Left cardiac atrium (tissue), 1 donor: Measurements from ENCODE around the genes GXYLT1, ZCRB1, PRICKLE1 and SLC38A1.

GRCh38 chr12:41521709-41522594 is 333.8 kb downstream of the PDZRN4 start:
- PRO-cap: no peak

DNA sequence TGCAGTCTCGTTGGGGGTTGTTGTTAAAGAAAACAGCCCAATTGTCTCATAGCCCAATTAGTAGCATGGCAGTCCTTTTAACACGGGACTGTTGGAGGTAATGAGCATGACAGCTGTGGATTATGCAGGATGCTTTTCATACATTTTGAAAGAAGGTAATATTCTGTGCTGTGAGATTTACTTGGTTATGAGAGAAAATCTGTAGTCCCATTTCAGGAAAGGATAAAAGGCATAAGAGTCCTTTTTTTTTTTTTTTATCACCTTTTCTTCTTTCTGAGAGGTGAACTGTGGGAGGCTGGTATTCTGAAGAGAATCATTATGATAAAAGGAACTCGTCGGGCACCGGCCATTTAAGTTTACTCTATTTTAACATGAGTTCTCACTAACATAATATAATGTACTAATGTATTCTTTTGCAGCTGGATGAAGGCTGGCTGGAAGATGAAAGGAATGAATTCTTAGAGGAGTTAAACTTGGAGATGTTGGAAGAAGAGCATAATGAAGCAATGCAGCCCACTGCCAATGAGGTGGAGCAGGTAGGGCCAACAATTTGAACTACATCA is 379.3 kb downstream of the PDZRN4 start:
- PRO-cap: no peak

DNA sequence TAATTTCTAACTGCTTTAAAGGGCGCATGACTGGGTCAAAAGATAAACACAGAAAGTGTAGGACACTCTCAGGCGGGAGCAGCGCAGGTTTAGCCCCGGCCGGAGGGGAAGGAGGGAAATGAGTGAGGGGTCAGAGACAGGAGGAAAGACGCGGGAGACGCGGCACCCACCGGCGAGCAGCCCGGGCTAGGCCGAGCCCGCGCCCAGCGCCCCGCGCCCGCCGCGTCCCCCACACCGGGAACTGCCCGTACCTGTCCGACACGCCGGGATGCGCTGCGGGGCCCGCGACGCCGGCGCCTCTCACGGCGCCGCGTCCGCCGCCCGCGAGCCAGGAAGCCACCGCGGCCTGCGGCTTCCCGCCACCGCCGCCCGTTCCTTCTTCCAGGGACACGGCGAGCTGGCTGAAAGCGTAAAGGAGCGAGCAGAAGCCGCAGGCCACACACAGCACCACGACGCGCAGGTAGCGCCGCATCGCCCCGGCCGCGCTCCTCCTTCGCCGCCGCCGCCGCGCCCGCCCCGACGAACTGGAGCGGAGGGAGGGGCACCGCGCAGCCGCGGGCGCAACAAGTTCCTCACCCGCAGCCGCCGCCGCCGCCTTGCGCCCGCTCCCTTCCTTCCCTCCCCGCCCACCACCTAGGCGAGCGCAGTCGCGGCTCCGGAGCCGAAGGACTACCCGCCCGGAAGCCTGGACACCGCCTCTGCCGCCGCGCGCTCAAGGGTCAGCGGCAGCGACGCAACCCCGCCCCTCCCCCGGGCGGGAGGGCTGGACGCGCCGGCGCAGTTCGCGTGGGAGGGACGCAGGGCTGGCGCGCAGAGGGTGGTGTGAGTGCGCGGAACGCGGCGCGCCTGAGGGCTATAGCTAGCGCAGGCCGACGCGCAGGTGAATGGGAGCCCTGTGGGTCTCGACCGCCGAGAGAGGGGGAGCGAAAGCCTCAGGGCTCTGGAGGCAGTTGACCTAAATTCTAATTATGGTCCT is at the start of gene GXYLT1:
Gene GXYLT1, minus strand, starts transcription at position 700 of the 976 bp plus-strand sequence.
- PRO-cap: bidirectional peak, plus-strand start at position 813 of the sequence, minus-strand start at position 700 of the sequence

- PRO-cap: no peak
Observed at GRCh38 chr12:42173906-42174692, 29.4 kb upstream of the GXYLT1 start.

DNA sequence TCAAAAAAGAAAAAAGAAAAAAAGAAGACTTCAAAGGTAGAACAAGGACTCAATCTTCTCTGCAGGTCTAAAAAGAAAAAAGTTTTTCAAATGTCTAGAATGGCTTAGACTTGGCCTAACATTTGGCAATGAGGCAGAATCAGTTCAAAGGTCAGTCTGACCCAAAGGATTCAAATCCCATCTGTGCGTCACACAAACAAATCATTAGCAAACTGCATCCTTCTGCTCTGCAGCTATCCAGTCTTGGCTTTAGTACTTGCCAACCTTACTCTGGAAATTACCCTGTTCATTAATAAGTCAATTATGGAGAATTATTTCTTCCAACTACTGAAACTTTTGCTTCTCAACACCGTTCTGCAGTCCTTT is 3.1 kb downstream of the YAF2 start:
- PRO-cap: no peak

GRCh38 chr12:42237352-42238163 is 490 bp downstream of the YAF2 start:
- PRO-cap: bidirectional peak, plus-strand start at chr12:42237640, minus-strand start at chr12:42237487; unidirectional peak, minus-strand start at chr12:42237987

DNA sequence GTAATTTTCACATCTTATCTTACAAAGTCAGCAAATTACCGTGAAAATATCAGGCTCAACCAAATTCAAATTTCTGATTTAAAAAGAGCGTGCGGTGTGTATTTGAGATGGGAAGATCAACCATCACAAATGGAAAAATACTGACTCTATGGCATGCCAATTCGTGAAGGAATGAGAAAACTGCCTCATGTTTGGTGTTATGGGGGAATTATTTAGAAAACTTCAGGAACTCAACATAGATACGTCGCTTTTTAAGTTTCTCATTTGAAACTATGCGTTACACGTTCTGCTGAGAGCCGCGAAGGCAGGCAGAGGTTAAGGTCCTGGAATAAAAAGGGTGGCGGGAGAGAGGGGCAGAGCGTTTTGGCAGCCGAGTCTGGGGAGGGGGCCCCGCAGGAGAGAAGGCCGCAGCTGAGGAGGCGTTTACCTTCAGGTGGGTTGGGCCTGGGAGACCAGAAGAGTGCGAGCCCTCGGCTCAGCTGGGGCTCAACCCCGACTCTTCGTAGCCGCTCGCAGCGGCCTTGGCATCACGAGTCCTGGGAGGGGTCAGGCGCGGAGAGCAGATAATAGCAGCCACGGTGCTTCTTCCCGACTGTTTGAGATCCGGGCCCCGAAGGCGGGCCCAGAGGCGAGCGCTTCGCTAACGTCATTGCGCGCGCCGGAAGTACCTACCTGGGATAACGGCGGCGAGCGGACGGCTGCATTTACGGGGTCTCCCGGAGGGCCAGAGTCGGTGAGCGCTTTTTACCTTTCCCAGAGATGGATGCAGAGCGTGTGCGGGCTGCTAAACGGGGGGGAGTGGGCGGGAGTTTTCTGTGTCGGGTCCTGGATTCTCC is at the start of gene ZCRB1:
Gene ZCRB1, minus strand, starts transcription at position 598 of the 836 bp plus-strand sequence.
- PRO-cap: bidirectional peak, plus-strand start at position 671 of the sequence, minus-strand start at position 523 of the sequence

DNA sequence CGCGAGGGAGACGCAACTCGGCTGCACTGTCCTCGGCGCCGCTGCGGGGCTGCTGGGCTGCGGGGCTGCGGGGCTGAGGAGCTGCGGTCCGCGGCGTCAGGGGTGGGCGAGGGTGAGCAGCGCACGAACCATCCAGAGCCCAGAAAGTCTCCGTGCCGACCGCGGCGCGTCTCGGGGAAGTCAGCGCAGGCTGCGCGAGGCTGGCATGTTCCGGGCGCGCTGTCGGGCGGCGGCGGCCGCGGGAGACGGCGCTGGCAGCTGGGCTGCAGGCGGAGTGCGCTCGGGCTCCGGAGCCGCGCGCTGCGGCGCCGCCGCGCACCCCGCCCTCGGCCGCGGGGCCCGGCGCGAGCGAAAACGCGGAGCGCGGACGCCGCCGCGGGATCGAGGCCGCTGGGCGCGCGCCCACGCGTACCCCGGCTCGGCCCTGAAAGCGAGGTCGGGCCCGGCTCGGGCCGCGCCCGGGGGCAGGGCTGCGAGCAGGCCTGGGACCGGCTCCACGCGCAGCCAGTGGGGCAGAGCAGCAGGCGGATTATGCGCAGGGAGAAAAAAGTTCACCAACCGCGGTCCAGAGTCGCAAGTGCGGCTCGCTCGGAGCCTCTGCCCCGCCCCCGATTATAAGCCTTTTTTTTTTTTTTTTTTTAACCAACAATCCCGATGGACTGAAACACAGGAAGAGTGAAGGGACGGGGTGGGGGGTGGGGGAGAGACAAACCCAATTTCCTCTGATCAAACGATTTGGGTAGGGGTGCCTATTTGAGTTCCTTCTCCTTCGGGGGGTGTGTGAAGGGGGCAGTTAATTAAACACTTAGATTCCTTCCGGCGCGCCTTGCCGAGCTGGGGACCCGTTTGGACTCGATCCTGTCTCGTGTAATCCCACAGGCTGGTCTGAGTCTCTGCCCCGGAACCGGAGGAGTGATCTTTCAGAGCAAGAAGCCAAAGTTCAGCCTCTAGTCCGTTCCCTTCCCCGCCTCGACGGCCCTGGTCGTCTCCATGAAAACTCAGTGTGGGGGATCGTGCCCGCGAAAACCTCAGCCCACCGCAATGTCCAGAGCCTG is at the start of gene PRICKLE1:
Gene PRICKLE1, minus strand, starts transcription at position 278 of the 1,055 bp plus-strand sequence.
- PRO-cap: bidirectional peak, plus-strand start at position 455 of the sequence, minus-strand start at position 276 of the sequence; unidirectional peak, minus-strand start at position 590 of the sequence; unidirectional peak, minus-strand start at position 914 of the sequence

DNA sequence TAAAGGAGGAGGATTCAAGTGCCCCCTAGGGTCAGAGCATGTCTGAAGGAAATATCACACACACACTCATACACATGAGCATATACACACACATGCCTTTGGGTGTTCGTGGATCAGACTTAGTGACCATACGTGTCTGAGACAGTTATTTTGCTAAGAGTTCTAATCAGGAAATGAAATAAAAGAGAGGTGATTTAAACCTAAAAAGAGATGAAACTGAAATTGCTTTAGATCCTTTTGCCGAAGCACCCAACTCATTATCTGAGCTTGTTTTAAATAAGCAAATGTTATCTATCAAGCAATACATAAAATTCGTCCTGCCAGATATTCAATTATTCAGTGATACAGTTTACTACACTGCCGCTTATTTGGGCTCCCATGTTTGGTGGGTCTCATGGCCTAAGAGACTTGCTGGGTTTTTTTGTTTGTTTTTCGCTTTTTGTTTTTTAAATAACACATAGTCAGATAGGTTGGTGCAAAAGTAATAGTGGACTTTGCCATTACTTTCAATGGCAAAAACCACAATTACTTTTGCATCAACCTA is 260.9 kb downstream of the ADAMTS20 start:
- PRO-cap: no peak

- PRO-cap: no peak
Observed at GRCh38 chr12:43954876-43955377, 119.0 kb downstream of the TMEM117 start.

GRCh38 chr12:44842436-44843131 is 33.5 kb downstream of the NELL2 start:
- PRO-cap: no peak

DNA sequence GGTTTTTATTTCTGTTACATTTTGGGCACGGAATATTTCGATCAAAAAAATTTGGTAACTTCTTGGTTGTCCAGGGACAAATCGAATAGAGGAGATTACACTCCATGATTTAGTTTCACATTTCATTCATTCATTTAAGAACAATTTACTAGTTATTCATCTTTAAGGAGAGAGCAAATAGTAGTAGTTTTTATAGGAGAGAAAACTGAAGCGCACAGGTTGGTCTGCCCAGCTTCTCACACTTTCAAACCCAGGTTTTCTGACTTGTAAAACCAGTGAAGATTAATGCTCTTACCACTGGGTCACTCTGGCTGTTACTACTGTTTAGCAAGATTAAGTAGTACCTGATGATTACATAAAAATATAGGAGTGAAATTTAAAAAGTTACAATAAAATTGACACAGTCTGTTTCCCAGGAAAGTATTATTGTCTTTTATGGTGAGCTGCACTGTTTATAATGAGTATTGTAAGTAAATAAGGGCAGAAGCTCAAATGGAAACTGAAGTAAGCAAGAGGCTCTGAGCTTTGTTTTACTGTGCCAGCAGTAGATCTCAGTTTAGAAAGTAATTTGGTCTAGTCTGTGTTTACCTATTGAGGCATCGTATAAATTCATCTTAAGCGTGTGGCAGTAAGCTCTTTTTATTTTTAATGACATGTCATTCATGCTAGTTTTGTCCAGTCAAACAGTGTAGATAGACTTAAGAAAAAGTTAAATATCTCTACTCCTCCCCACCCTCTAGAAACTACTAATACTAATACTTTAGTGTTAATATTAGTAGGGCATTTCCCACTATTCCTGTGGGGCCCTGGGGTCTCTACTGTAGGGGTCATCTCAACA is 1.7 kb downstream of the ANO6 start:
- PRO-cap: no peak

GRCh38 chr12:45407165-45407958 is 191.5 kb downstream of the ANO6 start:
- PRO-cap: no peak

- PRO-cap: bidirectional peak, plus-strand start at chr12:45729487, minus-strand start at chr12:45729561
Observed at GRCh38 chr12:45729095-45729585, 366 bp upstream of the ARID2 start.

GRCh38 chr12:45743227-45744081 is 13.9 kb downstream of the ARID2 start:
- PRO-cap: no peak

GRCh38 chr12:45850204-45851170 is 121.0 kb downstream of the ARID2 start:
- PRO-cap: no peak

DNA sequence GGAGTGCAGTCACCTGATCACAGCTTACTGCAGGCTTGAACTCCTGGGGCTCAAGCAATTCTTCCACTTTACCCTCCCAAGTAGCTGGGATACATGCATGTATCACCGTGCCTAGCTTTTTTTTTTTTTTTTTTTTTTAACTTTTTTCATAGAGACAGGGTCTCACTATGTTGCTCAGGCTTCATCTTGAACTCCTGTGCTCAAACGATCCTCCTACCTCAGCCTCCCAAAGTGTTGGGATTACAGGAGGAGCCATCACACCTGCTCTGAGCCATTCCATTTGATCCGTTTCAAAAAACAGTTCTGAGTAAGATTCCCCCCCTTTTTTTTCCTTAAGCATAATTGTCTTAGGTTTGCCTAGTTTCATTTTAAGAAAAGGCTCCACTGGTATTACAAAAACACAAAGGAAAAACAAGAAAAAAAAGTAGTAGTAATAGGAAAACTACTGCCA is 35.7 kb downstream of the SCAF11 start:
- PRO-cap: no peak

DNA sequence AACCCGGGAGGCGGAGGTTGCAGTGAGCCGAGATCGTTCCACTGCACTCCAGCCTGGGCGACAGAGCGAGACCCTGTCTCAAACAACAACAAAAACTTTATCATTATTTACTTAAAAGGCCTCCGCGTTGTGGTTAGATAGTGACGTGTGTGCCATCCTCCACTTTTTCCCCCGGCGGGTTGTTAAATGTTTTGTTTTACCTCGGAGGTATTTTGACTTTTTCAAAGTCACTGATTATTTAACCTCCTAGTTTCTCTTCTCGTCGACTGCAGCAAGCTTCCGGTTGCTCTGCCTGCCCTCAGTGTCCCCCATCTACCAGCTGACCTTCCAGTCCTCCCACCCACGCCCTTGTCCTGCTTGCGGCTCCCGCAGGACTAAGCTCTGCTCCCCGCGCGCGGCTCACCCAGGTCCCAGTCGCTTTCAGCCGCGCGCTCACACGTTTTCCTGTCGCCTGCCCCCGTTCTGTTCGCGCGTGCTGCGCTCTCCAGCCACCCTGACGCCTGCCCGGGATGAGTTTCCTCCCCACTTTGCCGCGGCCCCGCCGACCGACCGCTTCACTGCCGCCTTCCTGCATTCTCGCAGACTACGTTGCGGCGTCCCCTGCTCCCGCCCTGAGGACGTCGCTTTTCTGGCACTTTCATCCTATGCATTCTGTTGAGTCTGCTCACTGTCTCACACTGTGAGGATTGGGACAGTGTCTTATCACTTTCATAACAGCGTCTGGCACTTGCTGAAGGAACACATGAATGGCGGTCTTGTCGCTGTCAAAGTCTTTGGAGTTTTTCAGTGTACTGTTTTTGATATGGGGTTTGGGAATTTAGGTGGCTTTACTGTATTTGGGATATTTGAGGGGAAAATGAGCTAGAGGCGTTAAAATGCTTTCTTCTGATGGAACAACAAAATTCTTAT is 1.4 kb upstream of the SCAF11 start:
- PRO-cap: bidirectional peak, plus-strand start at position 525 of the sequence, minus-strand start at position 578 of the sequence

DNA sequence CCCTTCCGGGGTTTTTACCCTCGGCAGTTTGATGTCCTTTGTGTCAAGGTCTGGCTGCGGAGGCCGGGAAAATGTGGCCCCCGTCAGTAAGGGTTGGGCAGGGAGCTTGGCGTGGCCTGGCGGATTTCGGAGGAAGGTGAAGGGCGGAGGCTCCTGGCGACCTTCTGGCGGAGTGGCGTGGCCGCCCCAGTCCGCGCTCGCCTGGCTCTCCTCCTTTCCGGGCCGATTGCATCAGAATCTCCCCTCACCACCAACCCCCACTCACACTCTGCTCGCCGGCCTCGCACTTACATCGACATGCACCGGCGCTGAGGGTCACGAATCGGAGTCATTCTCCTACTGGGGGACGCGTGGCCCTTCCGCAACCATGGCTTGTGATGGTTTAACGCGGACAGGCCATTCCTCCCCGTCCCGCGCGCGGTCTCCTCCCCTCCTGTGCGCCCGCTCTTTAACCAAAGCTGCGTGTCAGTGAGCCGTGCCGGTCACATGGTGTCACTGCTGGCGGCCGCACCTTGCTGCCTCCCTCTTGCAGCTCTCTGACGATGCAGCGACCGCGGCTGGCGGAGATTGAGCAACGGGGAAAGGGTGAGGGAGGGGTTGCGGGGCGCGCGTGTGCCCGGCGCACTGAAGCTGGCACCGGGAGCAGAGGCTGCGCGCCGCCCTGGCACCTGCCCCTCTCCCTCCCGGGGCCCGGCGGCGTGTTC is at the start of gene SLC38A1:
Gene SLC38A1, minus strand, starts transcription at position 470 of the 704 bp plus-strand sequence.
- PRO-cap: bidirectional peak, plus-strand start at position 266 of the sequence, minus-strand start at position 210 of the sequence; bidirectional peak, plus-strand start at position 624 of the sequence, minus-strand start at position 424 of the sequence

DNA sequence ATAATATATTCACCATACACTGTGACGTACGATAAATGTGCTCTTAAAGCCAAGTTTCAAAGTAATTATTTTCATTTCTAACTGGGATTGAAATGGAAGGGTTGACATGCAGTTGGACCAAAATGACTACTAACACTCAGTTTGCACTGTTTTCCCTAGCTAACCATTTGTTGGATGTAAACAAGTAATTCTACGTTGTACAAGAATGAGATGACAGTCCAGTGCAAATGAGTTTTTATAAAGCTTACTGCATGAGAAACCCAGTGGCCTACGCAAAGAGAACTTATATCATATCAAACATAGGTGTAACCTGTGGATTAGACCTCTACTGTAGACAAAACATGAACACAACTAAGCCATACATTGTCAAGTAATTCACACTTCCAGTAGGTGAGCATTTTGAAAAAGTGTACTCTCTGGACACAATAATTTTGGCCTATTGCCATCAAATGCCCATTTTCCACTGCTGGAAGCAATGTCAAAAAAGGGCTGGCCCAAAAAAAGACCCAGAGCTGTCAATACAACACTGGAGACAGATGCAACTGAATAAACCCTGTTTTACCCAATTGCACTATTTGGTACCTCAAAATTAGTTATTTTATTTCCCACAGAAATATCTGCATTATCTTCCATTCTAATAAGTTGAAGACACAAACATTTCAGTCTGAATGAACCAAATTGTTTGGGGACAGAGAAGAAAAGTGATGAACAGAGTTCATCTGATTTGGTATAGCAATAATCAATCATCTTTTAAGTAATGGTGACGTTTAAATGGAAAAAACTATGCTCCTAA is 12.7 kb downstream of the SLC38A2 start:
- PRO-cap: no peak